Cerebellum (tissue), 5 donors: ENCODE measurements around a stretch of chr2.

- PRO-cap, 3 experiments = no peak in any of the 3 experiments
- RAMPAGE, long total RNA = no peak
These were observed 51.5 kb downstream of the NTSR2 start for GRCh38 chr2:11618294-11619017.

GRCh38 chr2:11681085-11681670, 11.2 kb upstream of the NTSR2 start:
- PRO-cap, 3 experiments = no peak in any of the 3 experiments
- RAMPAGE, long total RNA = no peak

DNA sequence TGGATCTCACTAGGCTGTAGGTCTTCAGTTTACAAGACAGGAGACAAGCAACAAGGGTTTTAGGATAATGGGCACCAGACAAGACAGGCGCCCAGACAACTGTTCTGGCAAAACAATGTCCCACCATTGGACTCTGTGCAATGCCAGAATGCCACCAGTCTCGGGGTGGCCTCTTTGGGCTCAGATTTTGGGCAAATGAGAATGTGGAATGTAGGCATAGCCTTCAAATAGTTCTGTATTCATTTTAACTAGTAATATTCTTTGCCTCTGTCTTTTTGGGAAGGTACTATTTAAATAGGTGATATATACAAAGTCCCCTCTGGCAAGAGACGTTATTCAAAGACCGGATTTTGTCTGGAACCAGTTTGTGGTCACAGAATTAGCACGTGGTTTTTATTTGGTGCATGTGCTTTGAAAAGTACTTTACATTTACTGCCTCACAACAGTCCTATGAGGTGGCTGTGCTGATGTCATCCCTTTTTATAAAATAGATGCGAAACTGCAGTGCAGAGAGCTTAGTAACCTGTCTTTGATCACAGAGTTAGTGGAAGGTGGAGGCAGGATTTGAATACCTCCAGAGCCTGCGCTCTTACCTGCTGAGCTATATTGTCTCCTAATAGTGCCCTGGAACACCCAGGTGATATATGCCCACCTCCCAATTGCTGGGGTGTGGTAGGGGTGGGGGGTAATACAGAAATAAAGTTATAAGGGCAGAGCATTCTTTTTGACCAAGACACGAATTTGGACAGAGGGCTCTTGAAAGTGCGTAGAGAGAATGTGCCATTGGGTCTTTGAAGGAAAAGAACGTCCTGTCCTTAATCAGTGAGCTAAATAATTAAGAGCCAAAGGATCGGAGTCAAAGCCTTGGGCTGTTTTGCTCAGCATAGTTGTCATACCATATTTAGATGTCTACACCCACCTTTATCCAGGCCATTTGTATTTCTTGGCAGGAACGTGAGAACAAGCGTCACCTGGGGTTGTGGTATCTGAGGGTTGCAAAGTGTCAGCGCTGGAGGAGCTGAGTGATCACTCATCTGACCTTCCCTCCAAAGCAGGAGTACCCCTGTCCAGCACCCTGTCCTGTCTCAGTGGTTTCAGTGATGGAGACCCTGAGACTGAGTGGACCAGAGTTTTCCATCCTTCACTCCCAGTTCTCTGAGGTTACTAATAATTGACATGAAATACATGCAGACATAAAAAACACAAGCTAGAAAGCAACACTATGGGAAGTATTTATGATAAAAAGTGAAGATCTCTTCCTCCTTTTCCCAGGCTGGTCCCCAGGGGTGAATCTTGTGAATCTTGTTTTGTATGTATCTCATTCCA, 4.2 kb downstream of the LPIN1 start:
- PRO-cap, 3 experiments = no peak in any of the 3 experiments
- RAMPAGE, long total RNA = no peak

DNA sequence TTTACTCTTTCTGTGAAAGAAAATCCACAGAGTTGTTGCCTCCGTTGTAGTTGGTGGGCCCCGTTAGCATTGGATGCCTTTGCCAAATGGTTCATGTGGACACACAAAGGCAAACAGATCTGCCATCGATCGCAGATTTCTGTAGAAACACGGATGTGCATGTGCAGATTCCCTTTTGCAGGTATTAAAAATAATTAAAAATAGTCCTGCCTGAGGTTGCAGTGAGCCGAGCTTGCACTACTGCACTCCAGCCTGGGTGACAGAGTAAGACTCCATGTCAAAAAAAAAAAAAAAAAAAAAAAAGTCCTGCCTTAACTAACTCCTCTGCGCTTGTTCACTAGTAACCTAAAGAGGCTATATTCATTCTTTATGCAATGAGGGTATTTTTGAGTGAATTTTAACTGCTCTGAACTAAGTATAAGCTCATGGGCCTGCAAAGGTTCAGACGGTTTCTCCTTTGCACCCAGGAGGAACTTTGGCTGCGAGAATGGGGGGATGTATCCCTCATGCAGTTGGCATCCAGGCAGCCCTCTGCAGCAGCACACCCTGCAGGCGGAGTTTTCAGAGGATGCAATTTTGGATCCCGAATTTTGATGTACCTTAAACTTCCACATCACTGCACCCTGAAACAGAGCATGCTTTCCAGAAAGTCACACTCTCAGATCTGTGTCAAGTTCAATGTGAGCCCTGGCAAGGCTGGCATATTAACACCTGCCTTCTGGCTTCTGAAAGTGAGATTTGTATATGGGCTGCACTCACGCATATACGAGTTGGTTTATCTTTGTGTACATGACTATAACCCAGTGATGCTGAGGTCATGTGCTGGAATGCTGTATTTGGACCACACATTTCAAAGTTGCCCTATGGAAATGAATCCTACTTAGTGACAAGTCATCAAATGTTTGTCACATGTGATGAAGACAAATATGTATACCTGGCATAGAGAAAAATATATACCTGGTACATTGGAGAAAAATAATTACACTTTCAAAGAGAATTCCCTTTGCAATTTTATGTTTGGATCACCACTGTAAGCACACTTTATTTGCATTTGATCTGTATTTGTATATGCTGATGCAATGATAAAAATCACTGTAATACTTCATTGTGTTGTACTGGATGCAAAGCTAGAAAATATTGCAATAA, 80.2 kb downstream of the LPIN1 start:
- PRO-cap, 3 experiments = no peak in any of the 3 experiments
- RAMPAGE, long total RNA = no peak

- PRO-cap, 3 experiments = no peak in any of the 3 experiments
- RAMPAGE, long total RNA = no peak
These were observed 82.7 kb downstream of the LPIN1 start for GRCh38 chr2:11829077-11829572.

DNA sequence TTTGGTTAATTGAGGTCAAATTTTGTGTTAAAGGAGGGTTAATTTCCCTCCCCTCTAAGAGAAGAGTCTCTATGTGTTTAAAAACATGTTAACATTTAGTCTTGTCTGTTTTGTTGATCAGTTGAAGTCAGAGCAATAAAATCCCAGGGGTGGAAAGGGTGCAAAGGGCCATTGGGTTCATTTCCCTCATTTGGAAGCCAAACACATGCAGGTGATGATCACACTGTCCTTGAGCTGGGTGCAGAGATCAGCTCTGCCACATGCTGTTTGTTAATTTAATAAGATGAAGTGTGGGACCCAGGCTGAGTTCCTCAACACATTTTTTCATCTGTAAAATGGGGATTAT, 260.8 kb downstream of the LPIN1 start:
- PRO-cap, 3 experiments = no peak in any of the 3 experiments
- RAMPAGE, long total RNA = no peak

DNA sequence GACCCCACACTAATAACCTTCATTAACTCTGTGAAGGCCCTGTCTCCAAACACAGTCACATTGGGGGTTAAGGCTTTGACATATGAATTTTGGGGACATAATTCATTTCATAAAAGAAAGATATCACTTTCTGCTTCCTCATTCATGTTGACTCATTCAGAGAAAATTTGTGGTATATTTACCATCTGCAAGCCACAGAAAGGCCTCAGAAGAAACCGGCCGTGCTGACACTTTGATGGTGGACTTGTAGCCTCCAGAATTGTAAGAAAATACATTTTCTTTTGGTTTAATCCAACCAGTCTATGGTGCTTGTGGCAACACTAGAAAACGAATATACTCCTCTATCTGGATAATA, 262.3 kb downstream of the LPIN1 start:
- PRO-cap, 3 experiments = no peak in any of the 3 experiments
- RAMPAGE, long total RNA = no peak

DNA sequence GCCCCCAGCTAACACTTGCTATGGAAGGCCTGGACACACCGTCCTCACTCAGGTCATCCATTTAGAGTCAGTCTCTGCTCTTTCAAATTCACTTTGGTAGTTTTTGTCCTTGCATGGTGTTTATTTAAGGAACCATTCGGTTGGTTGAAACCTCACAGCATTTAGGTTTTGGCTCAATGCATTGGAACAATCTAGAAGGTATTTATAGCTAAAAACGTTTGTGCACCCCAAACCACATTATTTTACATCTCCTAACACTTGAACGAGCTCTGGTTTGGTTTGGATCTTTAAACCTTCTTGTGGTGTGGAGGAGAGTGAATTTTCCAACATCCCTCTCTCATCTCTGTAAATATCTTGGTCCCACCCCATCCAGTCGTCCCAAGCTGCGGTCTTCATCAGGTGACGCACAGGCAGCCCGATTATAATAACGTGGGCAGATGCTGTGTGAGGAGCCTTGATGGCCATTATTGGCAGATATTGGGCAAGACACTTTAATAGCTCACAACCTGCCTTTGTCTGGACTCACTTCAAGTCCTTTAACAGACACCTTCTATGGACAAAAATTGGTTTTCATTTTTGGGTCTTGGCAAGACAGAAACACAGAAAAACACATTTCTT, 288.0 kb downstream of the LPIN1 start:
- PRO-cap, 3 experiments = no peak in any of the 3 experiments
- RAMPAGE, long total RNA = no peak

DNA sequence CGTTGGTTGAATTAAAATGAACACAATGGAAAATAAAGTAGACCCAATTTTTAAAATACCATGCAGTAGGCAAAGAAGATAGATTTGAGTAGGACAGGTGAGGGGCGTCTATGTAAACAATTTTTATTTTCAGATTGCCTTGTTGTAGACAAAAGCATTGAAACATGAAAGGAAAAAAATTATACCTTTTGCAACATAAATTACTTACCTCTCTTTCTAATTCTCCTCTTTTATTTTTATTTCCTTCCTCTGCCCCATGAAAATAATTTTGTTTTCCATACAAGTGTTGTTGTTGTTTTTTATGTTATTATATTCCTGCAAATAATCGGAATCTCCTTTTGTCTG, 344.4 kb downstream of the LPIN1 start:
- PRO-cap, 3 experiments = no peak in any of the 3 experiments
- RAMPAGE, long total RNA = no peak

DNA sequence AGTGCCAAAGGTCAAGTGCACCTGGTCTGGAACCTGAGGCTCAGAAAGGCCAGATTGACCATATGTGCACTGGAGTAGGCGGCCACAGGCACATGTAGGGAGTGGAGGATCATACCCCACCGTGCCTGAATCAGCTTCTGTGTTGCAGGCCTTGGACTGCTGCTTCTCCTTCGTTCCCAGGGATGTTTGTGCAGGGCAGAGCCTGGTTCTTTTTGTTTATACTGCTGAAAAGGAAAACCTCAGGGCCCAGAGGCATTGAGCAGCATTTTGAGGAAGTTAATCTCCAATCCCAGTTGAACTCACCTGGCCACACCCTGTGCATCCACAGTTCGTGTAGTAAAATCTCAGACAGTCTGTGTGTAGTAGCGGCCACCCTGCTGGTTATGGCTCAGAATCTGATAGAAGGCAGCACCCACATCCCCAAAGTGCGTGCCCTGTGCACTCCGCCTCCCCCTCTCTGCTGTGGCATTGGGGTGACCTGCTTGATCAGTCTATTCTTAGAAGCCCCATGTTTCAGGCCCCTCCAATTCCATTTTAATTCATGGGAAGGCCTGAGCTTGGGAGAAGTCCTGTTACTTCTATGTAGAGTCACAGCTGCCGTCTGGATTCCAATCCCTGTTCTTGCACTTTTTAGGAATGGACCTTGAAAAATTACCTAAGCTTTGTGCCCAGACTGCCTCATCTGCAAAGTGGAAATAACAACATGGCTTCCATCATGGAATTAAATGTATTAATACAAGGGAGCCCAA, 10.9 kb downstream of the TRIB2 start:
- PRO-cap, 3 experiments = no peak in any of the 3 experiments
- RAMPAGE, long total RNA = no peak

GRCh38 chr2:12730949-12731241, 14.2 kb downstream of the TRIB2 start:
- PRO-cap, 3 experiments = no peak in any of the 3 experiments
- RAMPAGE, long total RNA = no peak

DNA sequence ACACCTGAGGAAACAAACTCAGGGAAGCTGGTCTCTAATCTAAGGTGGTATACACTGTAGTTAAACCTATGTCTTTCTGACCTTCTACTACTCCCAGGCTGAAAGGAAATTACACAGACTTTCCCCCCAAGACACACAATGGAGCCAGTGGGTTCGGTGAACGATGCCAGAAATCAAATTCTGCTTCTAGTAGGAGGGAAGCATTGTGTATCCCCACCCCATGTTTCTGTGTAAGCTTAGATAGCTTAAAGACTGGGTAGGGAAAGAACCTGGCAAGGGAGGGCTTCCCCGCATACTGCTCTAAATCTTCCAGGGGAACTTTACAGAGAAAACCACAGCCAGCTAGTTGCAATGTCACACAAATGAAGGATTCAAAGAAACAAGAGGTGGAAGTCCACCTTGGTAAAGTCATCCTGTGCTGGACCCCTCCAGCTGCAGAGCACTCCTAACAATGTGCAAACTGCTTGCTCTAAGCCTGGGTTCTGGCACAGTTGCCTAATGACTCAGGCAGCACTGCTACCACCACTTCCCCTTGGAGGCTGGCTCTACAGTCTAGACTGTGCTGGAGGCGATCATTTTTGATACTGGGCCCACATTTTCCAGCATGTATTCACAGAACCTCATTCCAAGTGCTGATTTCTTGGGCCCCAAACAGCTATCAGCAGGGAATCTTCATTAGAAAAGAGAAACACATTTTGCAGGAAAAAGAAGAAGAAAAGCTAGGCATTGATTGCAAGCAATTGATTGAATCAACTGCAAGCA, 47.5 kb downstream of the TRIB2 start:
- PRO-cap, 3 experiments = no peak in any of the 3 experiments
- RAMPAGE, long total RNA = no peak

- PRO-cap, 3 experiments = no peak in any of the 3 experiments
- RAMPAGE, long total RNA = no peak
These were observed 91.4 kb downstream of the TRIB2 start for GRCh38 chr2:12808035-12808692.

DNA sequence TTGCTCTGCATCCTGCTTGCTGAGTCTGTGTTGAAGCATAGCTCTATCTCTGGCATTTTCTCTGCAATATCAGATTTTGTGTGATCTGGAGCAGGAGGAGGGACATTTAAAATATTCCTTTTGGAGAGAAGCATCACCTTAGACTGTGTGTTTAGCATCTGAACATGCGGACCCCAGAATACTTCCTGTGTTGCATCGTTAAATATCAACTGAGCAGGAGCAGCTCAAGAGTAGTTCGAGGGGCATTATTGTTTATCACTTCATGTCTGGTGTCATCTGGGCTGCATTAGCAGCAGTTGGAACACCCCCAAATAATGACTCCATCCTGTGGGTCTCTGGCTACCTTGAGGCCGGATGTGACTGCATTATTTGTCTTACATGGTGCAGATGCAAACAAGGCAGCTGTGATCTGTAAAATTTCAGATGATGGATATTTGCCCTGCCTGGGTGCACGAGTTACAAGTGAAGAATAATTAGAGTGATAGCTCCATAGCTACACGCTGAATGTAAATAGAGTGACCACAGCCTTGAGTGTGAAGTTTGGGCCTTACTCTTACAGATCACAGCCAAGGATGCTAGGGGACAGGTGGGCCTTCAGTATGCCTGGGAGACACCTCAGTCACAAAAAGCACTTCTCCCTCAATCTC, 231.8 kb downstream of the TRIB2 start:
- PRO-cap, 3 experiments = no peak in any of the 3 experiments
- RAMPAGE, long total RNA = no peak

DNA sequence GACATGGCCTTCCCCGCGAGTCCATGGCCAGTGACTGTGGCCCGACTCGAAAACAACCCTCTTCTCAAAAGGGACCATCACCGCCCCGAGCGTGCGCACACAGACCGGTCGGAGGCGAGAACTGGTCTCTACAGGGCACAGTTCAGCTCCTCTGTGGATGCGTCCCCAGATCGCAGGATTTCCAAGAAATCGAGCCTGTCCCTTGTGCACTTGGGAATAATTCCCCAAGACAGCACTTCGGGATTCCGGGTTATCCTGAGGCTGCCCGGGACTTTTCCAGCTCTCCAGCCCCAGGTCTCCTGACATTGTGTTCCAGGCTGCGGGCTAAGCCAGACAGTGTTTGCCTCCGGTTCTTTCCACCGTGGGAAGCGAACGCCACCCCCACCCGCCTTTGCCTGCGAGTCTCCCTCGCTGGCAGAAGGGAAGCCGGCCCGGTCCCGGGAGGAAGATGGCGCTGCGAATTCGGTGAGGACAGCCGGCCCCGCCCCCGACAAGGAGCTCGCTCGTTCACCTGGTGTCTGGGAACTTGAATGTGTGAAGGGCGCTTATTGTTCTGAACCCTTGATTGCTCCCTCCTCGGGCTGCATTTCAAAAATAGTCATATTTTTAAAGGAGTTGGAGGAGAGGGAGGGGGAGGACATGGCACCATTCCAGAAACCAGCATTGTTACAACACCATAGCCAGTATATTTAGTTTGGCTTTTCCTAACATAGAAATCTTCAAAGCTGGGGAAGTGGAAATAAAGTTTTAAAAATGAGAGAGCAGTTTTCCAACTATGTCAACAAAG, 2.9 kb downstream of the LRATD1 start:
- PRO-cap, 3 experiments = peak in 1 of 3 experiments; most common minus-strand start position 393 of the sequence (in 1)
- RAMPAGE, long total RNA = no peak

- PRO-cap, 3 experiments = no peak in any of the 3 experiments
- RAMPAGE, long total RNA = no peak
These were observed 419.1 kb downstream of the NBAS start for GRCh38 chr2:15141695-15142799.

GRCh38 chr2:15298775-15299182, 262.4 kb downstream of the NBAS start:
- PRO-cap, 3 experiments = no peak in any of the 3 experiments
- RAMPAGE, long total RNA = no peak

- PRO-cap, 3 experiments = no peak in any of the 3 experiments
- RAMPAGE, long total RNA = no peak
These were observed 91.5 kb downstream of the MYCN start for GRCh38 chr2:16031854-16032318.

DNA sequence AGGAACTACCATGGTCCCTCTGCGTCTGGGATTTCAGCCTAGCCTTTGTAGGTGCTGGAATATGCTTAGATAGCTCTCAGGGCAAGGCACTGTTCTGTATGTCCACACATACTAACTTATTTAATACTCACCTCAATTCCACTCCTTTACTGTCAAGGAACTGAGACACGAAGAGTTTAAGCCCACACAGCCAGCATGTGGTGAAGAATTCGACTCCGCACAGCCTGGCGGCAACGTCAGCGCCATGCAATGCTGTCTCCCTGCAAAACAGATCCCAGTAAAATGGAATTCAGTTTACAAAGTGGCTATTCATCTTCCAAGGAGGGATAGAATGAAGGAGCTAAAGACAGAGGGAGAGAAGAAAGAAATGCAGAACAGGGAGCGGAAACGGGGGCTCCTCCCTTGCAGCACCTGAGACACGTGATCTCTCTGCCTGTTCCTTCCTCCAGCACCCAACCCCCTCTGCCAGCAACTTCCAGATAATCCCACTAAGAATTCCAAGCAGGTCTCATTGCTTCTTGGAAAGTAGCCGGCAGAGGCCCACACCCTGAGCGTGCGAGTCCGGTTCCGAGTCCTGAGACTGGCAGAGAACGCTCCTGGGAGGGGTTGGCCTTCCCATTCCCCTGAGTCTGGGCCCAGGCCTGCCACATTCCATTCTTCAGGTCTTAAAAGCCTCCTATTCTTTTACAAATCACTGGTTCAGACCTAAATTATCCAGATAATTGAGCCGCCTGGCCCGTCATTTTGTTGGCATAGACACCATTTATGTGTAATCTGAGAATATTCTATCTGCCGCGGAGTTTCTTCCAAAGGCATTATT, 165.1 kb downstream of the MYCN start:
- PRO-cap, 3 experiments = no peak in any of the 3 experiments
- RAMPAGE, long total RNA = no peak

GRCh38 chr2:16143041-16143482, 202.7 kb downstream of the MYCN start:
- PRO-cap, 3 experiments = no peak in any of the 3 experiments
- RAMPAGE, long total RNA = no peak